Colonic mucosa (tissue), 1 donor: Measurements from ENCODE around the genes HNF1A and P2RX7.

- PRO-cap = bidirectional peak, plus-strand start at chr12:120978554, minus-strand start at chr12:120978456
Observed at GRCh38 chr12:120978284-120979351, at the start of gene HNF1A. TSS of gene HNF1A (plus strand) at chr12:120978543.

DNA sequence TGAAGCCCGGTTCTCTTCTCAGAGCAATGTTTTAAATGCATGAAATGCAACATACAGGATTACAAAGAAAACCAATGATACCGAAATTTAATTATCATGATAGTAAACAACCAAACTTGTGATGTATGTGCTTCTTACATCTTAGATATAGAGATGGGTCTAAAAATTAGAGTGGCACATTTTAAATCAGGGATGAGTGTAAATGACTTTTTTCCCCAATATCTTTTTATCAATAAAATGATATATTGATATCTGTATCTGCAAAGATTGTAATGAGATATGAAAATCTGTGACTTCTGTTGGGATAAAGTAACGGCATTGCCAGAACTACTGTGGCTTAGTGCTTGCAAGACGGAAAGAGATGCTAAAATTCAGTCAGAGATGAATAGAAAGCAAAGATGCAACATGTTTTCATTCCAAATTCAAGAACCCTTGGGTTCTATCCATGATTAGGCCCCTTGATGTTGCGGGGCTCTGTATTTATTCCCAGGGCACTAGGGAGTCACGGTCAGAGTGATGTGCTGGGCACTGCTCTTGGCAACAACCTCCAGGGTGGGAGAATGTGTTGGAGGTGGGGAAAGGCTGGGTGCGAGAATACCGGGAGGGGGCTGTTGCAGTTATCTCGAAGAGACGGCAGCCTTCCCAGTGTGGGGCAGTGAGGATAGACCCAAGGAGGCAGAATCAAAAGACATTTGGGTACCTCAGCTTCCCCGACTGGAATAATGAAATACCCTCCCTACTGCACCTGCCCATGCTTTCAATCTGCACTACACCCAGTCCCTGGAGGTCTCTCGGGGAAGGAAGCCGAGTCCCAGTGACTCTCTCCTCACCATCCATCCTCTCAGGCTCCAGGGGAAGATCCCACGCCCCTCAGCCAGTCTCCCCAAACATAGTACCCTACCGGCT lies 605 bp downstream of the C12orf43 start:
- PRO-cap = no peak

DNA sequence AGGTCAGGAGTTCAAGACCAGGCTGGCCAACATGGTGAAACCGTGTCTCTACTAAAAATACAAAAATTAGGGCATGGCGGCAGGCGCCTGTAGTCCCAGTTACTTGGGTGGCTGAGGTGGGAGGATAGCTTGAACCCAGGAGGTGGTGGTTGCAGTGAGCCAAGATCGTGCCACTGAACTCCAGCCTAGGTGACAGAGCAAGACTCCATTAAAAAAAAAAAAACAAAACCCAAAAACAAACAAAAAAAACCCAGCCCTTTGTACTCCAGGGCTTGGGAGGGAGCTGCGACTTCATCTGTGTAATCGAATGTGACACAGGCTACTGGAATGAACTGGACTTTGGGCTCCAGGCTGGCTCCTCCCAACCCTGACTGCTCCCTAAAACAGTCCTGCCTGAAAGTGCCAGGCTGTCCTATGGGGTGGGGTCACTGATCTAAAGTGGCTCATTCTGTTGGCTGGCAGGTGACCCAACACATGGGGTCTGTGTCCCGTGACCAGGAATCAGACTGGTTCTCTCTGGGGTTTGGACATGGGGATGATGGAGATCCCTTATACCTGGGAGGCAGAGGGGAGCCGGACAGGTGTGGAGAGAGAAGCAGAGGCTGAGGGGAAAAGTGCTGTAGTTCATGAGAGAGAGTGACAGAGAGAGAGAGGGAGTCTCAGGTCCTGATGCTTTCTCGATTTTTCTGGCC lies 9.4 kb upstream of the C12orf43 start:
- PRO-cap = bidirectional peak, plus-strand start at position 405 of the sequence, minus-strand start at position 305 of the sequence

- PRO-cap = no peak
Observed at GRCh38 chr12:121126213-121126928, 6.3 kb upstream of the P2RX7 start.

DNA sequence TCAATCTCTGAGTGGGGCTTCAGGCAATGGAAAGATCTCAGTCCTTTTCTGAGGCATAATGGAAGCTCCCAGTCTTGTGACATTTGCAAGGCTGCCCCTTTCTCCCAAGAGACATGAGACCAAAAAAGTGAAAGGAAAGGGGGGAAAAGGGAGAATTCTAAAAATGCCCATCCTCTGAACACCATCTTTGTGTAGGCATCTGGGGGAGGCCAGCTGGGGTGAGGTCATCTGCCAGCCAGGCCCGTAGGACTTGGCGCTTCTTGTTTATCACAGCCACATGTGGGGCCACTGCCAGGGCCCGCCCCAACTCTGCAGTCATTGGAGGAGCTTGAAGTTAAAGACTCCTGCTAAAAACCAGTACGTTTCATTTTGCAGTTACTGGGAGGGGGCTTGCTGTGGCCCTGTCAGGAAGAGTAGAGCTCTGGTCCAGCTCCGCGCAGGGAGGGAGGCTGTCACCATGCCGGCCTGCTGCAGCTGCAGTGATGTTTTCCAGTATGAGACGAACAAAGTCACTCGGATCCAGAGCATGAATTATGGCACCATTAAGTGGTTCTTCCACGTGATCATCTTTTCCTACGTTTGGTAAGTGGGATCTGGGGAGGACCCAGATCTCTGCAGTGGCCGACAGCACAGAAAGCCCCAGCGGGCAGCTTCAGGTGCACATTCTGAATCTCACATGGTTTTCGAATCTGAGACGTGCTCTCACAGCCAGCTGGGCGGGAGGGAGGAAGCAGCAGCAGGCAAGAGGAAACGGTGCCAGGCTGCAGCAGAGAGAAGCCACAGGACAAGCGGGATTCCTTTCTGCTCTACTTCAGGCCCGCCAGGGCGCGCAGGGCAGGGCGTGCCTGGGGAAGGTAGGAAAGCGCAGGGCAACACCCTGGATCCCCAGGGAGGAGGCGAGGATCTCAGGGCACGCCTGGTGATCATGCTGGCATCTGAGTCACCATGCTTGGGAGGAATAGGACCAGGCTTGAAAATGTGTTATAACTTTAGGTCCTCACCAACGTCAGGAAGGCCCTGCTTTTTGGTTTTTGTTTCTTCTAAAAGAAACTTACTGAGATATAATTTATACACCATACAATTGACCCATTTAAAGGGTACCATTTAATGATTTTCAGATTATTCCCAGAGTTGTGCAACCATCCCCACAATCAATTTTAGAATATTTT lies at the start of gene P2RX7:
Gene P2RX7 (plus strand): TSS at position 363 of the 1,169 bp plus-strand sequence.
- PRO-cap = bidirectional peak, plus-strand start at position 429 of the sequence, minus-strand start at position 243 of the sequence; unidirectional peak, plus-strand start at position 607 of the sequence

- PRO-cap = no peak
Observed at GRCh38 chr12:121278856-121279348, 17.6 kb downstream of the CAMKK2 start.

DNA sequence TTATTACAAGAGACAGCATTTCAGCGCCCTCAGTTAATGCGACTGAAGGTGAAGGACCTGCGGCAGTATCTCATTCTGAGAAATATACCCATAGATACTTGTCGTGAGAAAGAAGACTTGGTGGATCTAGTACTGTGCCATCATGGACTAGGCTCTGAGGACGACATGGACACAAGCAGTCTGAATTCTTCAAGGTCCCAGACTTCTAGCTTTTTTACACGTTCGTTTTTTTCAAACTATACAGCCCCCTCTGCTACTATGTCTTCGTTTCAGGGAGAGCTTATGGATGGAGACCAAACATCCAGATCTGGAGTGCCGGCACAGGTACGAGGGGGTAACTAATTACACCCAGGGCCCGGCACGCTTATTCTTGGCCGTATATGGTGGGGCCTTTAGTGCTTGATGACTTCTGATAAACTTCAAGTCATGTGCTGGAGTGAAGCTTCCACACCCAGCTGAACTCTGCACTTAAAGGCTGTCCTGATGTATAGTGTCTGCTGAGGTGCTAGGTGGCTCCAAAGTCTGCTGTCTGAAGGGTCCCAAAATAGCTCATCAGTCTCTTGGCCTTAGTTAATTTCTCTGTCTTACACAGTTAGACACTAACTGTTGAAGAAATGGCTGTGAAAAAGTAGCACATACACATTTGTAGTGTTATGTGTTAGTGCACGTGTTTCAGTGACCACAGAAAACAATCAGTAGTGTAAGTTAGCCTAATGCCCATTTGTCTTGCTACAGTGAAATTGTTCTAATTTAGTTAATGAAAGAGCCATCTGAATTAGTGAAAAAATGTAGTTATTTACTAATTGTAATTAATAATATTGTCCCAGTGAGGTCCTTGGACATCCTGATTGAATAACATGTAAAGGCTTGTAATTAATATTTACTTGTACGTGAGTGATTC lies 17.9 kb downstream of the RNF34 start:
- PRO-cap = no peak

DNA sequence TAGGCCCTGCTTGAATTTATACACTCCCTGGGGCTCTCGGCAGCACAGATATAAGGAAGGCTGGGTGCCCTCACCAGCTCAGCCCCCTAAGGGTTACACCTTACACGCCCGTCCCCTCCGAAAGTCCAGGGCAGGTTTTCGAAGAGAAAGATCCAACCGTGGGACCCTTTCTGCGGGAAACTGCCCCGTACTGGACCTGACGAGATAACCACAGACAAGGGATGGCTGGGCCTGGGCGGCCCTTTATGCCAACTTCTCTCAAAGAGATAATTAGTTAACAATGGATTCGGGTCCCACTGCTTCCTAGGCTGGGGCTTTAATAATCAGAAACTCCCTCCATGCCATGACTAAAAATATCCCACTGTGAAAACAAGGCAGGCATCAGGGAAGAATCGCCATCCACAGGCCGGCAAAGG lies 80.6 kb downstream of the KDM2B start:
- PRO-cap = no peak

DNA sequence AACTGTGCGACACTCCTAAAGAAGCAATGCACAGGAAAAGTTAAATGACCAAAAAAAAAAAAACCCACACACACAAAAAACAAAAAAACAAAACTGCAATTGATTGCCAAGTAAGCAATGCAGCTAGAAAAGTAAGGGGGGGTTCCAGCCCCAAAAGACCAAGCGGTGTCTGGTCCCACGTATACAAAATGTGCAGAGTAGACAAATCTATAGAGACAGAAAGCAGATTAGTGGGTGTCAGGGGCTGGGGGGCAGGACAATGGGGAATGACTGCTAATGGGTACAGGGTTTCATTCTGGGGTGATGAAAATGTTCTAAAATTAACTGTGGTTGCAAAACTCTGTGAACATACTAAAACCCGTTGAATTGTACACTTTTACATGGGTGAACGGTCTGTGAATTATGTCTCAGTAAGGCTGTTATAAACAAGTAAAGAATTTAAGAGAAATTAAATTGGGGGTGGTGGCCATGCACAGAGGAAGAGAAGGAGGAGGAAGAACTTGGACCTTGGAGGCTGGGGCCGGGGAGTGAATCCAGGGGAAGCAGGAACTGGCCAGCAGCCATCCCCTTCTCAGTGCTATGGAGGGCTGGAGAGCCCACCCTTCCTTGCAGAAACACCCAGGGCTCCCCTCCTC lies 45.5 kb downstream of the KDM2B start:
- PRO-cap = no peak

- PRO-cap = no peak
Observed at GRCh38 chr12:121538312-121538622, 42.6 kb downstream of the KDM2B start.

- PRO-cap = unidirectional peak, minus-strand start at chr12:121582247
Observed at GRCh38 chr12:121582072-121582608, 1.3 kb upstream of the KDM2B start.

- PRO-cap = unidirectional peak, plus-strand start at chr12:121608915
Observed at GRCh38 chr12:121608664-121609022, 27.8 kb upstream of the KDM2B start.

DNA sequence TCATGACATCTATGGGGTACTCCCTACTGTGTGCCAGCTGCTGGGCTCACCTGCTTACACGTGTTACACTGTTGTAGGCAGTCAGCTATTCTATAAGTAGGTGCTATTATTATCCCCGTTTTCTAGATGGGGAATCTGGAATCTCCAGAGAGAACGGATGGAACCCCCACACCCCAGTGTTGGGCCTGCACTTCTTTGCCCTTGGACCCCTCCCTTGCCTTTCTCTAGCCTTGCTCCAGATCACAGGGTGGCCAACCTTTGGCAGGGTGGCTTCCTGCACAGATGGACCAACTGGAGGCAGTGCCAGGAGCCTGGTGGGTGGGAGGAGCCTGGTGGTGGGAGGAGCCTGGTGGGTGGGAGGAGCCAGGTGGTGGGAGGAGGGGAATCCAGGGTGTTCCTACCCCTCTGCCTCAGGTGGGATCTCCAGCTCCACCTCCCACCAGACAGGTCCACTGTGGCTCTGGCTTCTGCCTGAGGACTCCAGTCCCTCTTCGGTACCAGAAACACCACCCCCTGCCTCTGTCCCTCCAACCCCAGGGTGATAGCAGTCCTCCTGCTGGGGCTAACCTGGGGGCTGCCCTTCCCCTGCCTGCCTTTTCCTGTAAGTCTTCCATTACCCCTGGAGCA lies 30.5 kb upstream of the KDM2B start:
- PRO-cap = no peak

DNA sequence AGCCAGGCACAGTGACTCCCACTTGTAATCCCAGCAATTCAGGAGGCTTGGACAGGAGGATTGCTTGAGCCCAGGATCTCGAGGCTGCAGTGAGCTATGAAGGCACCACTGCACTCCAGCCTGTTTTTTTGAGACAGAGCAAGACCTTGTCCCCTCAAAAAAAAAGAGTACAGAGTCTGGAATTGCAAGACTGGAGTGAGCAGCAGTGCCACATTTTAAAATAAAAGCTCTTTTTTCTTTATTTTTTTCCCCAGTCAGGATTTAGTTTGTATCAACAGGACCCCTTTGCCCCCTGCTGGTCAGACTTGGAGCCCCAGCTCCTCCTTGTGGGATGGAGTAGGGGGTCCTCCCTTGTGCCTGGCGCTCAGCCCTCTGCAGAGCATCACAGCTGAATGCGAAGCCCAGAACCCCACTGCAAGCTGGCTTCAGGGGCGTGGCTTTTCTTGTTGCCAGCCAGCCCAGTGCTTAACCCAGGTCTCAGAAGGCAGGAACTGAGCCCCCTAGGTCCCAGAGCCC lies 829 bp downstream of the MORN3 start:
- PRO-cap = no peak

DNA sequence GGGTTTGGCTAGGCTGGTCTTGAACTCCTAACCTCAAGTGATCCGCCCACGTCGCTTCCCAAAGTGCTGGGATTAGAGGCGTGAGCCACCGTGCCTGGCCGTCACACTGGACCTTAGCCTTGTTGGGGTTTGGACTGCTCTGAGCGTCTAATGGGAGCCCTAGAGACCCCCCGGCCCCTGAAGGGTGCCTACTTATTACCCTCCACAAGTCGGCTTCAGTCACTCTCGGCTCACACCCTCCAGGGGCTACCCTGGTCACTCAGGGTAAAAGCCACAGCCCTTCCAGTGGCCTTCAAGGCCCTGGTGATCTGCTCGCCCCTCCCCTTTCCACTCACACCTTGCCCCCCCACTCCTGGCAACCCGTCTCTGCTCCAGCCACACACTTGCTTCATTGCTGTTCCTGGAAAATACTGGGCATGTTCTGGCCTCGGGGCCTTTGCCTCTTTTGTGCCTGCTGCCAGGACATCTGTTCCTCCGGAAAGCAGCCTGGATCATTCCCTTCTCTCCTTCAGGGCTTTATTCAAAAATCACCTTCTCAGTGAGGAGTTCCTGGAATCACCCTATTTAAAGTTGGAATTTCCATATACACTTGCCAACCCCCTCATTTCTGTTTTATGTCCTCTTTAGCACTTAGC lies 3.6 kb upstream of the MORN3 start:
- PRO-cap = no peak

GRCh38 chr12:121798158-121798796 lies 4.8 kb upstream of the RHOF start:
- PRO-cap = bidirectional peak, plus-strand start at chr12:121798479, minus-strand start at chr12:121798355

GRCh38 chr12:121798903-121799208 lies 5.0 kb upstream of the SETD1B start:
- PRO-cap = no peak

GRCh38 chr12:121805055-121805763 lies 1.4 kb downstream of the SETD1B start:
- PRO-cap = bidirectional peak, plus-strand start at chr12:121805426, minus-strand start at chr12:121805393

DNA sequence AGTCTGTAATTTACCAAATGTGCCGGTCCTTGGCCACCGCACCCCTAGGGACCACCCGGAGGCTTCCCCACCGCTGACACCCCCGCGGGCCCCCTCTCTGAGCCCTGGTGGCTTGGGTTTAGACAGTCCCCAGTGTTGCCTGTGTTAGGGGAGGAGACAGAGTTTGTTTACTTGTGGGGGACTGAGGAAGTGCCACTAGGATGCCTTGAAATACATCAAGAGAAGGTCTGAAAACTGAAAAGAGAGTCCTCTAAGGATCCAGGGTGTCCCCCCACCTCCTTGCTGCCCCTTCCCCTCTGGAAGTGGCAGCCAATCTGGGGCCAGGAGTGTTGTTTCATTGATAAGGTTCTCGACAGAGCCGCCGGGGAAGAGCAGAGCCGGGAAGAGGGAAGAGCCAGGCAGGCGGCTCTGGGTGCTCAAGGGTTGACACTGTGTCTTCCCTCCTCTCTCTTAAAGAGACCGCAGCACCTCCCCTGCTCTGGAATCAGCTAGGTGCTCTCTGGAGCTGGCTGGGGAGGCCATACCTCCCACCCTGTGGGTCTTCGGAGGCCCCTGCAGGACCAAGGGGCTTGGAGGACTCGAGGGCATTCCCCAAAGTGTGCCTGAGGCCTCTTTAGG lies 2.6 kb downstream of the SETD1B start:
- PRO-cap = bidirectional peak, plus-strand start at position 374 of the sequence, minus-strand start at position 354 of the sequence

- PRO-cap = no peak
Observed at GRCh38 chr12:121809336-121810131, 5.7 kb downstream of the SETD1B start.